ENCODE measurements around a stretch of chr13.

DNA sequence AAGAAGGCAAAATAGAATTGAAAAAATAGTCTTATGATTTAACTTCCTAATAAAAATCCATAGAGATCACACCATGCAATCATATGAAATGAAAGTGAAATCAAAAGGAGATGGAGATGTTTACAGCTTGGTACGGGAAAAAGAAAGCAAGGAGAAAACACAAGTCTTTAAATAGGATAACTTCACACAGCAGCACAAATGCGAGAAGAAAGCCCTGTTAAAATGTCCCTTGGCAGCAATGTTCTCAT is 488.0 kb downstream of the DACH1 start:
- PRO-cap = no peak

DNA sequence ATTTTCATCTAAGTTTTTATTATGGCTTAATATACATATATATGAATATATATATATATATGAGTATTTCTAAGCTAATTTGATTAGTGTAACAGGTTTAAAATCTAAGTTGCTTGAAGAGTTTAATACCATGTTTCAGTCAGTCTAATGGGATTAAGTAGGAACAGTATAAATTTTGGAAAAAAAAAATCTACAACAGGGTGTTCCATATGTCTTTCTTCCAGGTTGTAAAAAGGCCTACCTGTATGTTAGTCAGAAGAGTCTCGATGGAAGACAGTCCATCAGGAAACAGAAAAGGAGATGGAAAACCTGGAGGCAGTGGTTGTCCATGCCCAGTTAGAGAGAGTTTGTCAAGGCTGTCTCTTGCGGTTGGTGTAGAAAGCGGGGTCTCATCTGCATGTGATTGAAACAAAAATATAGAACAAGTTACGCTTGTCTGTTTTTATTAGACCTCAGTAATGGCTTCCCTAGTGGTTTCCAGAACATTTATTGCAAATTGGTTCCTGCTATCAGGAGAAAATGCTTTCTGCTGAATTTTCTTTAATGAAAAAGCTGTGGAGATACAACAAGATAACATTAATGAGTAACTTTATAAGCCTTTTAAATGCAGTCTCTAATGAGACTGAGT is 378.1 kb downstream of the DACH1 start:
- PRO-cap = unidirectional peak, minus-strand start at position 479 of the sequence

- PRO-cap = no peak
Observed at GRCh38 chr13:72730511-72730920, 2.8 kb downstream of the BORA start.

DNA sequence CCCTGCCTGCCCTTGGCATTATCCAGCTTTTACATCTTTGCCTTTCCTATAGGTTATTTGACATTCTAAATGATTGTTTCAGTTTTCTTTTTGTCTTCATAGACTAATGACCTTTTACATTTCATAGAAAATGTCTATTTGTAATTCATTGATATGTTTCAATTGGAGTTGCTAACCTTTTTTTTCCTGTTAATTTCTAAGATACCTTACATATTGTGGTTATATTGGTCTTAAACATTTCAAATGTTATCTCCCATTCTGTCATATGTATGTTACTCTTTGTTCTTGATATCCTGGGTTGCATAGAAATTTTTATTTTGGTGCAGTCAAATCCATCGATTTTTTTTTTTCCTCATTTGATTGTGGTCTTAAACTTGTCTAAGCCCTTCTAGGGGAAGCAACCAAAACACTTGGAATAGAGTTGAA is 13.6 kb downstream of the BORA start:
- PRO-cap = no peak

- PRO-cap = no peak
Observed at GRCh38 chr13:72777824-72778604, 3.7 kb downstream of the DIS3 start.

- PRO-cap = no peak
Observed at GRCh38 chr13:72911476-72912007, 129.6 kb downstream of the PIBF1 start.

GRCh38 chr13:73061854-73063080 is 3.5 kb downstream of the KLF5 start:
- PRO-cap = bidirectional peak, plus-strand start at chr13:73062107, minus-strand start at chr13:73061974; unidirectional peak, minus-strand start at chr13:73062765

DNA sequence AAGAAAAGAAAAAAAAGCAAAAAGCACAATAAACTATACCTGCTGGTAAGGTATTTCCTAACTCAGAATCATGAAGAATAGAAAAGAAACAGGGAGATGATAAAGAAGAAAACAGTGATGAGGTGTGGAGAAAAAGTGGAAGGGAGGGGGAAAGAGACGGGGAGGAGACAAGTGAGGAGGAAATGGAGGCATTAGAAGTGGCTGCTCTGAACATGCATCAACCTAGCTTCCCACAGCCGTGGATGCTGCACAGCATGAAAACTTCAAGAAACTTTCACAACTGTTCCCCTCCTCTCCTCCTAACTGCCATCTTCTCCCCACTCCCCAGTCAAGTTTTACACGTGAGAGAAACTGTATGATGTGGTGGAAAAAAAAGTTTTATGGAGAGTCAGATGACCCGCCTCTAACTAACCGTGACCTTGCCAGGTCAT is 461.8 kb downstream of the KLF5 start:
- PRO-cap = no peak

GRCh38 chr13:73859971-73860302 is 801.1 kb downstream of the KLF5 start:
- PRO-cap = no peak

GRCh38 chr13:73914035-73914759 is 855.4 kb downstream of the KLF5 start:
- PRO-cap = no peak

DNA sequence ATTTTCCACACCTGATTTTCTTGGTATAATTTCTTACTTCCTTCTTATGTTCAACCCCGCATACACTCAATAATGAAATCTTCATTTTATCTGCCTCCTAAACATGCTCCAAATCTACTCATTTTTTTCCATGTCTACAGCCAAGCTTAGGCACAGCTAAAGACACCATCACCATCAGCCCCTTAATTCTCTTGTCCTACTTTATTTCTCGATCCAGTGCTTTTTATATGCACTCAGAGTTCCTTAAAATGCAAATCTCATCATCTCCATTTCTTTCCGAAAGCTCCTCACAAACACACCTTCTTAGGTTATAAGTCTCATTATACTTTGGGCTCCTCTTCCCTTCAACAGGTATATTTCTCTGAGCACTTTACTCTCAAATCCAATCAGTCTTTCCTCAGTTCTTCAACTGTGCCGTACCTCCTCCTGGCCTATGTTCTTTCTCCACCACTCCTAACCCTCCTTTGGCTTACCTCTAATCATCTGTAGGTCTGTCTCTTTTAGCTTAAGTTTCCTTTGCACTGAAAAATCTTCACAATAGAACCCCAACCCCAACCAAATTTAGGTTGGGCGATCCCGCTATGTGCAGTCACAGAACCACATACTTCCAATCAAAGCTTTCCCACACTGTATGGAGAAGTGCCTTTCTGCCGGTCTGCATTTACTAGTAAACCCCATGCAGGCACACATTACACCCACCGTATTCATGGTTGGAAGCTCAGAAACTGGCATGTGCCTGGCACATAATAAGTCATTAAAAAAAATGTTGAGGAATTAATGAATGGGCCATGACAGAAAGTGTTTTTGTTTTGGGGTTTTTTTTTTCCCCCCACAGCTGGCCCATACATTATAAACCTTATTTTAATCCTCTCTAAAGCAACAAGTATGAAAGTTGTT is 916.8 kb downstream of the KLF5 start:
- PRO-cap = no peak

- PRO-cap = unidirectional peak, minus-strand start at chr13:74047997
Observed at GRCh38 chr13:74047907-74048089, 989.0 kb downstream of the KLF5 start.

- PRO-cap = no peak
Observed at GRCh38 chr13:74129895-74130367, 1071.1 kb downstream of the KLF5 start.

GRCh38 chr13:74132656-74132972 is 1073.8 kb downstream of the KLF5 start:
- PRO-cap = no peak

DNA sequence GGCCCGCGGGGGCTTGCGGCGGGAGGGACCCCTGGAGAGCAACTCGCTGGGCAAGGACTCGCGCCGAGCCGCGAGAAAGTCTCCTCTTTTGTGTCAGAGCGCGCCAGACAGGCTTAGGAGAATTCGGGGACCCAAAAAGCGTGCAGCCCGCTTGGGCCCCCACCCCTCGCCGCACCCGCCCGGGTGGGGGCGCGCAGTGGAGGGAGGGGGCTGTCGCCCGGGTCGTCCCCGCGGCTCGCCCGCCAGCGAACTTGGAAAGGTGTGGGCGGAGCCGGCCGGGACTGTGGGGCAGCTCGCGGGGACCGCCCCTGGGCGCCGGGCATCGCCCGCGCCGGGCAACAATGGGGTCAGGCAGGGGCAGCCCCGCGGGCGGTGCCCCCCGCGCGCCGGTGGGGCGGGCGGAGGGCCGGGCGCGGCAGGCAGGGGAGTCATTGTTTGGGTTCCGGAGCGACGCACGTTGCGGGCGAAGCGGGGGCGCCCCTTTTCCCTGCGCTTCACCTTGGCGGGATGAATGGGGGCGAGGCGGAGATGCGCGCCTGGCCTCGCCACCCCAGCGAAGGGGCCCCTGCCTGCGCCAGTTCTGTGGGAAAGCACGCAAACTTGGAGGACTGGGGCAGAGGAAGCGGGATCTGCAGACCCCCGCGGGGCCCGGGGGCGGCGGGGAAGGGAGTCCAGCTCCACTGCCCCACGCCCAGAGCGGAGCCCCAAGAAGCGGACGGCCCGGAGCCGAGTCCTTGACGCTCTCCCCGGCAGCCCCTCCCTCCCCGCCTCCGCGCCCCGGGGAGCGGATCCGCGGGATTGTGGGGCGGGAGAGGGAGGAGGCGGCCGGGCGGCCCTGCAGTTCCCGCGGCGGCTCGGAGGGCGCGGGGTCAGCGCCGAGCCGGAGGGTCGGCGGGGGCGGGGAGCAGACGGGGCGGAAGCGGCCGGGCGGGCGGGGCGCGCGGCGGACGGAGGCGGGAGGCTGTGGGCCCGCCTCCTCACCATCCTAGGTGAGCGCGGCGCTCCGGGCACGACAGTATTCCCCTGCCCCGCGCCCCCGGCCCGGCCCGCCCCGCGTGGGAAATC is 1076.2 kb downstream of the KLF5 start:
- PRO-cap = bidirectional peak, plus-strand start at position 431 of the sequence, minus-strand start at position 253 of the sequence; bidirectional peak, plus-strand start at position 798 of the sequence, minus-strand start at position 856 of the sequence; bidirectional peak, plus-strand start at position 988 of the sequence, minus-strand start at position 987 of the sequence

DNA sequence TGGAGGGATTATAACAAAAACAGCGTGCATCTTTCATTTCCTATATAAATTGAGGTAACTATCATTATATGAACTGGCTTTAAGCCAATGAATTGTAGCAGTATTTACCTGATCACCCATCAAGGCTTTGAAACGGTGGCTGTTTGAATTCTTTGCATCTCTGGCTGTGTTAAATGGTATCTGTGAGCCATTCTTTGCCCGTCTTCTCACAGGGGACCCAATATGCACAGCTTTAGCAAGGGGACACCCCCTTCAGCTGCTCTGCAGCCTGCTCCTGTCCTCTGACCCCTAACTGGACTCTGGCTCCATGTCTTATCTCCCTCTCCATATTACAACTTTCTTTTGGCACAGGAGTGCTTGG is 1109.2 kb downstream of the KLF5 start:
- PRO-cap = no peak

- PRO-cap = unidirectional peak, plus-strand start at chr13:74706019
Observed at GRCh38 chr13:74705848-74706190, 776.1 kb downstream of the TBC1D4 start.

DNA sequence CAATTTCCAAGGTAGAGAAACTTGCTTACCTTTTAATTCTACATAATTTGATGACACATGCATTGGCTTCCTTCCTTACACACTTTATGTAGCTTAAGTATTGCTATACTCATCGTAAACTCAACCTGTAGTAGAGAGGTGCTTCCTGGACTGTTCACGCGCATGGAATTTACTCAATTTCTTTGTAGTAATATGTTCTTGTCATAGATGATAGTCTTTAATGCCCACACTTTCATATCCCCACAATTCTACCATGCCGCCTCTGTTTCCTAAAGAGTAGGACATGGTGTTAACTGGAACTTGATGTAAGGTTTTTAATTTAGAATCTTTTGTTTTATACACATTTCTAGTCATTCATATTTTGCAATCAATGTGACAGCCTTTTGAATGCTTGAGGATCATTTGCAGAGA is 160.8 kb downstream of the LMO7 start:
- PRO-cap = bidirectional peak, plus-strand start at position 130 of the sequence, minus-strand start outside the sequence

GRCh38 chr13:75802157-75802706 is 166.1 kb downstream of the LMO7 start:
- PRO-cap = unidirectional peak, plus-strand start at chr13:75802377; unidirectional peak, plus-strand start at chr13:75802395

- PRO-cap = no peak
Observed at GRCh38 chr13:76825852-76826085, 60.4 kb downstream of the KCTD12 start.